Measurements from ENCODE around the gene PCGF6.

- RAMPAGE, total RNA: no peak
These were observed 33.9 kb downstream of the NOLC1 start for GRCh38 chr10:102185913-102186671.

- RAMPAGE, total RNA: no peak
These were observed 768 bp downstream of the GBF1 start for GRCh38 chr10:102246135-102246465.

DNA sequence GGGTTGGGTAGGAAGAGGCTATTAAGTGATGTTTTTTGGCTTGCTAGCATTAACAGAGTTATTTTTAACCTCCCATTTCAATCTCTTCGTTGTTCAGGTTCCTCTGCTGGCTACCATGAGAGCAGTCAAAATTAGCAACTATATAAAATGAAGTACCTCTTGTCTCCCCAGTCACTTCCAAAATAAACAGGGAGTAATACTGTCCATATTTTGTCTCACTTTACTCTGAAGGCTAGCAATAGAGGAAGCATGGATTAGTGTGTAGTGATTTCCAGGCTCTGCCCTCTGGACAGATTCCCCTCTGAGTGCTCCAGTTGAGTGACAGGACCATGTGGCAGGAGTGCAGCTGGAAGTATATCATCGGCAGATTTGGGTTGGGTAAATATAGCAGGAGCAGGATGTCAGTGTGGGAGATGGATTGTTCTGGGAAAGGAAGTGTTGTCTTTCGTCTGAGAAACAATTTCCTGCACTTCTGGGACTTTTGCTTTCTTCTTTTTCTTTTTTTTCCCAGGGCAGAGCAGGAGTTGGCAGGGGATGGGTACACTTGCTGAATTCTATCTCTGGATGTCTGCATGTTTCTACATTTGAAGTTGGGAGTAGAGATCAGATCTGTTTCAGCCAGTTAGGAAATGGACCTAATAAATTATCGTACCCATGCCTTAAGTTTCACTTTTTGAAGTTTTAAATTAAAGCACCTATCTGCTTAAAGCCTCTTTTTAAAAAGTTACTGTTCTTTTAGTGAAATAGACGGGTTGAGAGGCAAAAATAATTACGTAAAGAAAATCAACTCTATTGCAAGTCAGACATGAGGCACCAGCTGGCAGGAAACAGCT, 35.4 kb downstream of the GBF1 start:
- RAMPAGE, total RNA: no peak

- RAMPAGE, total RNA: no peak
These were observed 27.5 kb upstream of the NFKB2 start for GRCh38 chr10:102367998-102368507.

DNA sequence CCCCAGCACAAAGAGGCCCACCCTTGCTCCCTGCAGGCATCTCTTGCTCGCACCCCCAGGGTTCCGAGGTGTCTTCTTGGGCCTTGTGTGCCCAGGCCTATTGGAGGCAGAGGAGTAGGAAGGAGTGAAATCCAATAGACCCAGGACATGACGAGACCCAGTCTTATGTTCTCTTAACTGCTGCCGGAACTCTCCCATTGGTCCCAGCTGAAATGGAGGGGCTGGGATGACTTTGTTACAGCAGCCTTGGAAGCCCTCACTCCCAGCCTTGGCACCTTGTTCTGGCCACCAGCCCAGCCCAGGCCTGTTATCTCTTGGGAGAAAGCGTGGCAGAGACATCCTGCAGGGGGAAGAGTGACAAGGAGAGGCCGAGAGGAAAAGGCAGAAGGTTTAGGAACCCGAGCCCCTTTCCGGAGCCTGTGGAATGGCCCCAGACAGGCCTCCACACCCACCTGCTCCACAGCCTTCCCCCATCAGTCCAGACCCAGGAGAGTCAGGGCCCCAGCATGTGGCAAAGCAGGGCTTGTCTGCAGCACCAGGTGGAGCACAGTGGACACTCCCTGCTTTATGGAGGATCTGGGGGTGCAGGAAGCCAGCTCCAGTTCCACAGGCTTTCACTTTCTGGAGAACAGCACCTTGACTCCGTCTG, 24.2 kb upstream of the TRIM8 start:
- RAMPAGE, total RNA: no peak

GRCh38 chr10:102645805-102646606, 1.7 kb downstream of the TRIM8 start:
- RAMPAGE, total RNA: no peak

GRCh38 chr10:102657657-102657868, 13.3 kb downstream of the TRIM8 start:
- RAMPAGE, total RNA: no peak

GRCh38 chr10:102665765-102666261, 21.5 kb downstream of the TRIM8 start:
- RAMPAGE, total RNA: no peak

- RAMPAGE, total RNA: no peak
These were observed 29.7 kb downstream of the WBP1L start for GRCh38 chr10:102773401-102773897.

- RAMPAGE, total RNA: no peak
These were observed 39.1 kb downstream of the WBP1L start for GRCh38 chr10:102782550-102783617.

- RAMPAGE, total RNA: no peak
These were observed 1.9 kb upstream of the CNNM2 start for GRCh38 chr10:102916192-102916513.

DNA sequence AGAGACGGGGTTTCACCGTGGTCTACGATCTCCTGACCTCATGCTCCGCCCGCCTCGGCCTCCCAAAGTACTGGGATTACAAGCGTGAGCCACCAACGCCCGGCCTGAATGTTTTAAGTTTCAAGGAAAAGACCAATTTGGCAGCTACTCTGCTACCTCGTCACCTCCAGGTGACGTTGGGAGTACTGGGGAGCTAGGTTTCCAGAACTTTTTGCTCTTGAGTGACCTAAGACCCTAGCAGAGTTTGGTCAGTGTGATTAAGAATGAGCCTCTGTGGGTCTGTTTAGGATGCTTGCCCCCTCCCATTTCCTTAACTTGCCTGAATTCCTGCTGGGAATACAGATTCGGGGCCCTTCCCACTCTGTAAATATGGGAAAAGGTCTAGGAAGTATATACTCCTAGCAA, 1.0 kb upstream of the CNNM2 start:
- RAMPAGE, total RNA: no peak

DNA sequence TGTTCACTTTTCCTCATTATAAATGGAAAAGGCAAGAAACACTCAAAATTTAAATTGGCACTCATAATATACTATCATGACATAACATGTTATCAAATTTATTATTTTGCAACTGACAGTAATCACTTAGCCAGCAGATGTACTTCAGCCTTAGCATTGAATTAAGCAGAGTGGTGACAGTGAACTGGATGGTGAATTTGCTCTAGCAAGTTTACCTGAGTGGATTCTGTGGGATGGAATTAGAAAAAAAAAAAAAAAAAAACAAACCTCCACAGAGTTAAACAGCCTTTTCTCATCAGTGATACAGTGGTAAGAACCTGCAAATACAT, 57.1 kb downstream of the CNNM2 start:
- RAMPAGE, total RNA: no peak

DNA sequence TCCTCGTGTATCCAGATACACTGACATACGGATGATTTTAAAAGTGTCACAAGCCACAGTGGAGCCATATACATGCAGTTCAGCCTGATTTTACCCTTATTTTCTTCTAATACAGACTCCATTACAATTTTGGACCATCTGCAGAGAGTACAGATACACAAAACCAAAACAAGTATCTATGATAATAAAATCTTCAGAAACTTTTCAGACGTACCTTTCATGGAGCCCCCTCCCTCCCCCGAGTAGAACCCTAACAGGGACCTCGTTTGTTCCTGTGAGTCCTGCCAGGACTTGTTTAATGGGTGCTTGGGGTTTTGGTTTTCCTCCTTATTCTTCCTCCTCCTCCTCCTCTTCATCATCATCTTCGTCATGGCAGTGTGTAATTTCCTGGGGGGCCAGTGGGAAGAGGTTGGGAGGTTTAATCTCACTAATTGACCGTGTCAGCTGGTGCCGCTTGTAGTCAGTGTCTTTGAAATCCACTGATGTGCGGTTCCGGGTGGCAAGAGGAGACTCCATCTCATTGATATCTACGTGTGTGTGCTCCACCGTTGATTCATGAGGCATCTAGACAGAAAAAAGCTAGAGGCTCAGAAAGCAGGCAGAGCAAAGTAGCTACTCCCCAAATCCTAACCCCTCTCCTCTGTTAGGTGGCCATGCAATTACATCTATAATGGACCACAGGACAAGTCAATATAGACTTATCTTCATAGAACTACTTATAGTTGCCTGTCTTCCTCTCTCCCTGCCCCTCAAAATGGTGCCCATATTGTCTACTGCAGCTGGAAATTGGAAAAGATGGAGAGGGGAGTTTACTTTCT, 103.5 kb downstream of the NT5C2 start:
- RAMPAGE, total RNA: no peak

DNA sequence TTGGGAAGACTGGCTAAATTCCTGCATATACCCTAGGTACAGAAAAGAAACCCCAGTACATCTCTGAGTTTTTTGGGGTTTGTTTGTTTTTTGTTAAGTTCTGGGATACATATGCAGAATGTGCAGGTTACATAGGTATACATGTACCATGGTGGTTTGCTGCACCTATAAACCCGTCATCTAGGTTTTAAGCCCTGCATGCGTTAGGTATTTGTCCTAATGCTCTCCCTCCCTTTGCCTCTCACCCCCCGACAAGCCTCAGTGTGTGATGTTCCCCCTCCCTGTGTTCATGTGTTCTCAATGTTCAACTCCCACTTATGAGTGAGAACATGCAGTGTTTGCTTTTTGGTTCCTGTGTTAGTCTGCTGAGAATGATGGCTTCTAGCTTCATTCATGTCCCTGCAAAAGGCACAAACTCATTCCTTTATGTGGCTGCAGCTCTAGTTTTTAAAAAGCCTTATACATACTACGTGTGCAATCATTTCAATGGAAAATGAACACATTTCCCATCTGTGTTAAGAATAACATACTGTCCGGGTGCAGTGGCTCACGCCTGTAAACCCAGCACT, 54.8 kb downstream of the NT5C2 start:
- RAMPAGE, total RNA: no peak

GRCh38 chr10:103350334-103351484, at the start of gene PCGF6:
TSS of gene PCGF6 (minus strand) at chr10:103351140.
- RAMPAGE, total RNA: start-site peak on the minus strand at chr10:103351079-103351151, 94 and 99 reads in 2 replicates

GRCh38 chr10:103367374-103367679, 449 bp upstream of the TAF5 start:
- RAMPAGE, total RNA: no peak

DNA sequence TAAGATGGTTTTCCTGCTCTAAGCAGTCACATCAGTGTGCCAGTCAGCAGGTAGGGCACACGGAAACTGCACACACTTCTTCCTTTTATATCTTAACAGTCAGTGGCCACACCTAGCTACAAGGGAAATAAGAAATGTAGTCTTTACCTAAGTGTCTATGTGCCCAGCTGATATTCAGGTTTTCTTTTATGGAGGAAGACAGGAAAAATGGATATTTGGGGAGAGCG, 6.5 kb downstream of the TAF5 start:
- RAMPAGE, total RNA: no peak

DNA sequence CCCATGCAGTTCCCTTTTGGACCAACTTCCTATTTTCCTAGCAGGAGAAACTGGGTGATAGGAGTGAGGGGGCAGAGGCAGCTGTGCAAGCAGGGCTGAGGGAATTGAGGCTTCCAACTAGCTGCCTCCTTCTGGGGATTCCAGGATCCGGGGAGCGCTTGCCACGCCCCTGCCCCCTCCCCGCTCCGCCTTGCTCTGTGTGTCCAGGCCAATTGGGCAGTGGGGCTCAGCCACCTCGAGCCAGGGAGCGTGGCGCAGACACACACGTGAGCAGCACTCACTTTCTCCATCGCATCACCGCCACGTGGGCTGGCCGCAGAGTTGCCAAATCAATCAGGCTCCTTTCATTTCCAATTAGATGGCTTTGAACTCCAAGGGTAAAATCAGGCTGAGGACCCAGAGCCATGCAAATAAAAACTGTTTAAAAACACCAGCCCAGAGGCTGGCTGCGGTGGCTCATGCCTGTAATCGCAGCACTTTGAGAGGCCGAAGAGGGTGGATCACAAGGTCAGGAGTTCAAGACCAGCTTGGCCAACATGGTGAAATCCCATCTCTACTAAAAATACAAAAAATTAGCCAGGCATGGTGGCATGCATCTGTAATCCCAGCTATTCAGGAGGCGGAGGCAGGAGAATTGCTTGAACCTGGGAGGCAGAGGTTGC, 173.2 kb downstream of the SH3PXD2A start:
- RAMPAGE, total RNA: no peak

DNA sequence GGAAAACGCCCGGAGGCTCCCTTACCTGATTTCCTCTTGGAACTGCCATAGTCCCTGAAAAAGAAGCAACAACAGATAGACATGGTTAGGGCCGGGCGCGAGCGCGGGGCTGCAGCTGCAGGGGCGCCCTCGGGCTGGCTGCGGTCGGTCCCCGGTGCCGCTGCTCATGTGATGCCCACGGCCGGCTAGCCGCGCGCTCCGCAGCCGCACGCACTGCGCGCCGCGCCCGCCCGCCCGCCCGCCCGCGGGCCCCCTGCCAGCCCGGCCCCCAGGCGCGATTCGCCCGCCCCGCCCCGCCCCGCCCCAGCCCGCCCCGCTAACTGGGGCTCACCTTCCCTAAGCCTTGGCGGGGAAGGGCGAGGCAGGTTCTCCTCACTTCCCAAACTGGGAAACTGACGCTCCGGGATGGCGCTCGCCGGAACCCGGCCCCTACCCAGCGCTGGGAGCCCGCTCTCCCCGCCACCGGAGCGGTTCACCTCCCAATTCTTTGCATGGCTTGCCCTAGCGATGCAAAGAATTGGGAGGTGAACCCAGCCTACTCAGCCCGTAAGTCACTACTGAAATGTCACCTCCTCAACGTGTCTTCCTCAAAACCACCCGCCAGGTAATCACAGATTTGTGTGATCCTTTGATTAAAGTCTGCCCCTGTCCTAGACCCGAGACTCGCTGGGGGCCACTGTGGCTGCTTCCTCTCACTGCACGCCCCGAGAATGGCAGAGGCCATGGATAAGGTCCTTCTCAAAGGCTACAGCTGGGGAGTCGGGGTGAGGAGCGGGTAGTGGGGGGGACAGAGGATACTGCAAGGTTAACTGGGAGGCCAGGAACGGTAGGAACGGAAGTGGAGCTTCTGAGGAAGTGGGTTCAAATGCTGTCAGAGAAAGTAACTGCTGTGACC, 162.1 kb downstream of the SH3PXD2A start:
- RAMPAGE, total RNA: no peak